Measurements from ENCODE around the gene DCP1A.

- CAGE, long polyA plus RNA, result no peak
- RRBS, result no CpG with 5 or more reads among the region's 13 CpGs
Observed at GRCh38 chr3:52779373-52780220, 2.2 kb downstream of the ITIH1 start.

DNA sequence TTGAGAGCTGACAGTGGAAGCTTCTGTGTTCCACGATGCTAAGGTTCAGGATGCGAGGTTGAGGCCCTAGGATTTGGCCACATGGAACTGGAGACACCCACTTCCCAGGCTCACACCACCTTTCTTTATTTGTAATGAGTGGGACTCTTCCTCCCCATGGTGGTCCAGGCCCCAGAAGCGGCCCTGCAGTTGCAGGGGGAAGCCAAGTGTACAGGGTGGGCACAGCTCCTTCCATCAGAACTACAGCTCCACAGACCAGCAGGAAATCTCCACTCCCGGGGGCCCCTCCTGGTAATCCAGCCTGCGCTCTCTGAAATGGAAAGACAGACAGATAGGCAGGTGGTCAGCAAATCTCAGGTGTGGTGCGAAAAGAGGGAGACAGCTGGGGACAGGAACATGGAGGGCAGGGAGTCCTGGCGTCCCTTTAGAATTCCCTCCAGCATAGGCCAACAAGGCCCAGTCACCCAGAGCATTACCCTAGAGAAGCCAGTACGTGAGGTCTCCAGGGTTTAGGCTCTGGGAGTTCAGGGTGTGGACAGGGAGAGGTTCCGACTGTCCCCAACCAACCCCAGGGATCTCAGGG is 17.2 kb downstream of the ITIH4 start:
- CAGE, long polyA plus RNA, result no peak
- RRBS, result no CpG with 5 or more reads among the region's 9 CpGs

DNA sequence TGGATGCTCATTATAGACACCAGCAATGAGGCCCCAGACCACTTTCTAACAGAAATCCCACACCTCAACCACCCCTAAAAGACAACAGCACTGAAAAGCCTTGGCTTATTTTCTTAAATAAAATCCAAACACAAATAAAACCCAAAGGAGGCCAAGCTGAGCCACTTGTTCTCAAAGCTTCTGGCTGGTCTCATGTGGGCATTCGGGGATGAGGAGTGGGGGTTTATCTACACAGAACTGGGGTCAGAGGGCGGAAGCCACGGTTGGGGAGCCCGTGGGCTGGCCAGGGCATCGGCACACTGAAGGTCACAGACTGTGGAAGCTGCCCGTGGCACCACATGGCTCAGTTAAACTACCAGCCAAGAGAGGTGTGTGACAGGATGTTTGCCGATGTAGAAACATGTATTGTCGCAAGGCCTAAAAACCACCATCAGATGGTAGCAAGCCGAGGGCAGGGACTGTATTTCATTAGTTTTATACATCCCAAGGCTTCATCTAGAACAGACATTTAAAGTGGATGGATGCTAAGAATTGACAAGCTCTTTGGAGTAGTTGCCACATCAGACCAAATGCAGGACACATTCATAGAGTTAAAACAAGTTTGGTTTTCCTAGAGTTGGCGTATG is 9.4 kb upstream of the MUSTN1 start:
- CAGE, long polyA plus RNA, result no peak
- RRBS, result no CpG with 5 or more reads among the region's 10 CpGs

DNA sequence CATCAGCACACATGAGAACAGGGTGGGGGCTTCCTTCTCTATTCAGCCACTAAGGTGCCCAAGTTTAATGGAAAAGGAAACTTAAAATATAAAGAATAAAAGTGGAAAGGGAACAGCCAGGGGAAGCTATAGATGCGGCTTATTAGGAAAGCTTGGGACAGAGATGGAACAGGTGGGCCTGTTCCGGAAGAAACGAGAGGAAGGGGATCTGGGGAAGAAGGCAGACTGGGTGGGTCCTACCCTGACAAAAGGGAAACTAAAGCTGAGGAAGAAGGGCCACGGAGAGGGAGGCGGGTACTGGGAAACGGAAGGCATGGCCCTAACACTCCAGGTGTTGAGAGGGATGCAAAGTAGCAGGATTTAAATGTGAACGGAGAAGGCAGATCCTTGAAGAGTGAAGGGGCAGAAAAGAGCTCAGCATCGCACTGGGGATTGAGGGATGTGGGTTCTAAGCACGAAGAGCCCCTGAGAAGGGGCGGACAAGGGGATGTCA is 825 bp downstream of the STIMATE start:
- CAGE, long polyA plus RNA, result no peak
- RRBS, result no CpG with 5 or more reads among the region's 10 CpGs

DNA sequence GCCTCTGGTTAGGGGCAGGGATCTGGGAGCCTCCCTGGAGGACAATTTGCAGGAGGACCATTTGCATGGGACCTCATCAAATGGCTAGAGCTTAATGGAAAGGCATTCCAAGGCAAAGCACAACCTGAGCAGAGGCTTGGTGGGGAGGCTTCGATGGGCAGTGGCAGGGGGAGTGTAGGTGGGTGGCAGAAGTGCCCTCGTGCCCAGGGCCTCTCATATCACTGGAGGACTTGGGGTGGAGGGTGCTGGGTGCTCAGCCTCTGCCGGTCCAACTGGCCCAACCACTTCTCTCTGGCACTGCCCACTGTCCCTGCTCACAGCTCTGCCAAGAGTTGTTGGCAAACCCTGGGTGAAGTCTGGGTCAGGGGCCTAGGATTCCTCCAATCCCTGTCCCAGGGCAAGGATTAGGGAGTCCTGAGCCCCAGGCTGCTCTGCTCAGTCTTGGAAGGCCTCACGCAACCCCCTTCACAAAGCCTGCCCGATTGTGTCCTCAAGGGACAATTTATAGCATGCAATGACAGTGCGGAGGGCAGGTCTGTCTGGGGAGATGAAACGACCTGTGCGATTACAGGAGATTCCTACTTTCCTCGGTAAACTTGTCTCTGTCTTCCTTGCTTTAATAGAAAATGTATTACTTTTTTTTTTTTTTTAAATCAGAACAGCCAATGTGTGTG is 5.3 kb upstream of the PRKCD start:
- CAGE, long polyA plus RNA, result no peak
- RRBS, result no CpG with 5 or more reads among the region's 9 CpGs

- CAGE, long polyA plus RNA, result no peak
- RRBS, result no CpG with 5 or more reads among the region's 14 CpGs
Observed at GRCh38 chr3:53162153-53162691, 1.2 kb downstream of the PRKCD start.

- CAGE, long polyA plus RNA, result no peak
- RRBS, result no CpG with 5 or more reads among the region's 1 CpG
Observed at GRCh38 chr3:53171548-53171955, 10.5 kb downstream of the PRKCD start.

GRCh38 chr3:53196608-53197536 is 35.9 kb downstream of the PRKCD start:
- CAGE, long polyA plus RNA, result no peak
- RRBS, result no CpG with 5 or more reads among the region's 19 CpGs

DNA sequence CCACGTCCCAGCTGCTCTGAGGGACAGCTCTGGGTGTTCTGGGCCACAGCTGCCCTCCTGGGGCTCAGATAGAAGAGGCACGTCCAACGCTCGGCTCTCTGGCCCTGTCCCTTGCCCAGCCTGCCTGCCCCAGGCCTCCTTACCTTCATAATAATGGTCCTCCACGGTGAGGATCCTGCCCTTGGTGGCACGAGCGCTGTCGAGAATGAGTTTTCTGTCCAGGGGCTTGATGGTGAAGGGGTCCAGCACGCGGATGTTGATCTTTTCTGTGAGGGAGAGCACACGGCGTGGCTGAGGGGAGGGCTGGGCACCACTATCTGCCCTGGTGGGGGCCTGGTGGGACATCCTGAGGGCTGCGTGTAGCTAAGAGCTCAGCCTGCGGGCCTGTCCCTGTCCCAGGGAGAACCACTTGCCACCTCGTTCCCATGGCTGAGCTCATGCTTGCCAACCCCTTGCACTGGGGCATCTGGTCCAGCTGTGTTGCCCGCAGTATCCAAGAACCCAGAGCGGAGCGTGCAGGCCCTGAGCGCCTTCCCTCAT is 29.1 kb downstream of the TKT start:
- CAGE, long polyA plus RNA, result no peak
- RRBS, result no CpG with 5 or more reads among the region's 19 CpGs

- CAGE, long polyA plus RNA, result no peak
- RRBS, result no CpG with 5 or more reads among the region's 16 CpGs
Observed at GRCh38 chr3:53227855-53228539, 27.8 kb downstream of the TKT start.

DNA sequence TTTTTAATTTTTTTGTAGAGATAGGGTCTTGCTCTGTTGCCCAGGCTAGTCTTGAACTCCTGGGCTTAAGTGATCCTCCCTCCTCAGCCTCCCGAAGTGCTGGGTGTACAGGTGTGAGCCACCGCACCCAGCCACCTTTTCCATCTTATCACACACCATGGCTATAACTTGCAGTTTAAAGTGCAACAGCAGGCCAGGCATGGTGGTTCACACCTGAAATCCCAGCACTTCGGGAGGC is 25.7 kb upstream of the TKT start:
- CAGE, long polyA plus RNA, result no peak
- RRBS, result no CpG with 5 or more reads among the region's 3 CpGs

- CAGE, long polyA plus RNA, result start-site peak on the minus strand at chr3:53347519-53347534, 200 and 149 reads in 2 replicates
- RRBS, result 2% methylated on average over 12 of the region's 71 CpGs
Observed at GRCh38 chr3:53346958-53348219, at the start of gene DCP1A. TSS of gene DCP1A (minus strand) at chr3:53347543.

DNA sequence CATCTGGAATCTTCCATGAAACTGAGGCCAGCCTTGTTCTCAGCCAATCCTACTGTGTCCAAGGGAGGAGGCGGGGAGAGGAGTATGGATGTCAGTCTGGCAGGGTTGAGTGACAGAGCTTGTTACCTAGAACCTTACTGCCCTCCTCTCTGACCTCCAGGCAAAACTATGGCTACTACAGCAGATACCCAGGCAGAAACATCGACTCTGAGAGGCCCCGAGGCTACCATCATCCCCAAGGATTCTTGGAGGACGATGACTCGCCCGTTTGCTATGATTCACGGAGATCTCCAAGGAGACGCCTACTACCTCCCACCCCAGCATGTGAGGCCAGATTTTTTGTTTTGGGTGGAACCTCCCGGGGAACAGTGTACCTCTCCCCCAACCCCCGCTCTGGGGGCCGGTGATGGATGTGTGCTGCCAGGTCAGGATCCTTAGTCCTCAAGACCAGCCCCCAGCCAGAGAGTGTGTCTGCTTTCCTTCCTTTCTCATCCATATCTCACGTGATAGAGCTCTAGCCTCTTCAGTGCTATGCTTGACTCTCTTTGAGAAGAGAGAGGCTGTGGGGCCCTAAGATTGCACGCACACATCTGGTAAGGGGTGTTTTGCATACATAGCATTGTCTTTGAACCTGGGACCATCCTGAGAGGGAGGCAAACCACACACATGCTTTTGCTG is 41.3 kb downstream of the CHDH start:
- CAGE, long polyA plus RNA, result no peak
- RRBS, result no CpG with 5 or more reads among the region's 13 CpGs

- CAGE, long polyA plus RNA, result no peak
- RRBS, result no CpG with 5 or more reads among the region's 30 CpGs
Observed at GRCh38 chr3:53927151-53927991, 35.7 kb upstream of the SELENOK start.

- CAGE, long polyA plus RNA, result no peak
- RRBS, result no CpG with 5 or more reads among the region's 8 CpGs
Observed at GRCh38 chr3:54243469-54244011, 121.2 kb downstream of the CACNA2D3 start.

DNA sequence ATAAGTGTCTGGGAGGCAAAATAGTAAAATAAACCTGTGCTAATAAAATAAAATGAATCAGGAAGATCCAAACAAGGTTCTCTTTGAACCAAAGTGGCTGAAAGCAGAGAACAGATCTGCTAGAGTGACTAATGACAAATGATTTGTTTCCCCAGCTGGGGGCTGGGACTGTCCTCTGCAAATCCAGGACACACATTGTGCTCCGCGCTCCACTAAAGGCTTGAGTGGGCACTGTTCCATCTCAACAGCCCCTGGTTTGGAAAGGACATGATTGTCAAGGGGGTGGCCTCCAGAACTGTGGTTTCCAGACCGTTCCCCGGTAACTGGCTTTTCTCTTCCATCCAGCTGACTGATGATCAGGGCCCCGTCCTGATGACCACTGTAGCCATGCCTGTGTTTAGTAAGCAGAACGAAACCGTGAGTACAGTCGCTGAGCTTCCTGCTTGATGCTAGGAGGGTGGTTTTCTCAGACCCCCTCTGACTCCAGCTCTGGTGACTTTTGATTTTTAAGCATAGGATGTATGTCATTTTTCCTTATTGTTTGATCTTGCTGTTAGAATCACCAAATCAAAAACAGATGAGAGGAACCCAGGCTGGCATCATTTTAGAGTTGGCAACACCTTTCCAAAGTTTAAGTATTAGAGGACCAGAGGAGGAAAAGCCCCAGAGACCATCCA is 90.9 kb downstream of the LRTM1 start:
- CAGE, long polyA plus RNA, result no peak
- RRBS, result no CpG with 5 or more reads among the region's 8 CpGs

DNA sequence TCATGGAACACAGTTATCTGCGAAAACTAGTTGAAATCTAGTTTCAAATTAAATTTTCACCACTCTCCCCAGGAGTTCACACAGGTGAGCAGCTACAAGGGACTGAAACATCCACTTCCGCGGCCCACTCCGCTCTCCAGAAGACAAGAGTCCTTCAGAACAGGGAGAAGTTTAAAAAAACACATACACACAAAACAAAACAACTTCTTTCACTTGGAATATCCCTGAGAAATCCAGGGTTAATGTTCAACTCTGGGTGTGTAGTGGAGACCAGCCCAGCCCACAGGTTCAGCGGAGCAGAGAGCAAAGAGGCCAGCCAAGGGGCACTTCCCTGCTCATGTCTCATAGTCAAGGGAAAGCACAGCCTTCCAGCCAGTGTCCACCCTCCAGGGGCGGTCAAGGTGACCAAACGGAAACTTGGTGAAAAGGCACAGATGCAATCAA is 41.6 kb downstream of the WNT5A start:
- CAGE, long polyA plus RNA, result no peak
- RRBS, result no CpG with 5 or more reads among the region's 7 CpGs

- CAGE, long polyA plus RNA, result no peak
- RRBS, result no CpG with 5 or more reads among the region's 24 CpGs
Observed at GRCh38 chr3:55484079-55484679, 2.9 kb downstream of the WNT5A start.

DNA sequence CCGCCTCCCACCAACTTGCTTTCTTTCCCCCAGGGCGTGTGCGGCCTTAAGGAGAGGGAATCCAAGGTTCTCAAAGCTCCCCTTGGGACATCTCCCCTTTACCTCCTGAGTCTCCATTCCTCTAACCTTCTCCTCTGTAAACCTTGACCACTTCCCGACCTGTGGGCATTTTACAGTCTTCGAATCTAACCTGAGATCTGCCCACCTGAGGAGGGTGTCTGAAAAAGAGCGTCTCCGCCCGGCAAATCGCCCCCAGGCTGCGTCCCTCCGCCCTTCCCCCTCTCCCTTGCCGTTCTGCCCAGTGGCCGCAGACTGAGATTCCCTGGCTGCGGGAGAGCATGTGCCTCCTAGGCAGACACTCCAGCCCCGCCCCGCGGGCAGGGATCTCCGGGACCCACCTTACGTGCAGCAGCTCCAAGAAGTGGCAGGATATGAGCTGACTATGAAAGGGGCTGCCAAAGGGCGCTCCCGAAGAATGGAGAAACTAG is 2.6 kb upstream of the WNT5A start:
- CAGE, long polyA plus RNA, result no peak
- RRBS, result no CpG with 5 or more reads among the region's 21 CpGs

GRCh38 chr3:55601242-55602221 is 114.4 kb upstream of the WNT5A start:
- CAGE, long polyA plus RNA, result no peak
- RRBS, result no CpG with 5 or more reads among the region's 12 CpGs